Jurkat, Clone E6-1 (cell line): ENCODE results near the genes IFT80 and PPM1L.

DNA sequence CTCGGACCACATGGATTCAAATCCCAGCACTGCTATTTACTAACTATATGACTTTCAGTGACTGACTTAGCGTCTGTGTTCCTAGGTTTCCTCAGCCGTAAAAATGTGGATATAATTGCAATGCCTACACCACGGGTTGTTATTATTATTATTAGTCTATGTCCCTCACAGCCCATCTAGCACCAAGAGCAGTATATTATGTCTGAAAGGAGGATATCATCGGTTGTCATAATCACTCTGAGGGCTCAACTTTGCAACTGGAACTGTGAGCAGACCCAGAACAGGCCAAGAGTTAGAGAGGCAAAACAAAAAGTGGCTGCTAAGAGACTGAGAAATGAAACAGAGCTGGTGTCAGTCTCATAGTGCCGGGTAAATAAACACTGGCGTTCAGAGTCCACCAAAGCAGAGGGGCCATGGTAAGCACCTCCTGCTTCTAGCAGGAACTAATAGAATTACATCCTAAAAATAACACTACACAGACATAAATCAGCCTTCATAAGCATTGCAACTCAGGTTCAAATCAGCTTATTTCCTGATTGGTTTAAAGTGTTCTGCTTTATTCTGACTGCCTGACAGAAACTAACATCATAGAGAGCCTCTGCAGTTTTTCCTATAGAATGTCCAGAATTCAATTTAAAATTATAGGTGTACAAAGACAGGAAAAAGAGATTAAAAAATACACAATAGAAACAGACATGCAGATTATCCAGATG lies 246.9 kb upstream of the C3orf80 start:
- RRBS: no CpG with 5 or more reads among the region's 7 CpGs

DNA sequence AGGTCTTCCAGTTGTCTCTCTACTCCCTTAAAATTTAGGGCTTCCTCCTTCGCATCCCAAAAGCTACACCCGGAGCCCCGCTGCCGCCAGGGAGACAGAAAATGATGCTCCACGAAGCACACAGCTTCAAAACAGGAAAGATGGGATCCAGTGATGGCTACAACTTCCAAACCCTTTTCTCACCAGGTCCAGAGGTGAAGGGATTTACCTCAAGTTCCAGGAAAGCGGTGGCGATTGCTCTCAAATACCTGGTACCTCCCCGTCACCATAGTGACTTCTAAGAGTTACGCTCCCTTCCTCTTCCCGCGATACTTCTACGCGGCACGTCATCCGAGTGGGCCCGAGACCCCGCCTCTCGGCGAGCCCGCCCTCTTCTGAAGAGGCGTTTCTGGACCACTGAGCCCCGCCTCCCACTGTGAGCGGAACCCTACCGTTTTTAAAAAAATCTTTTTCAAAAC lies at the start of gene IFT80:
Gene IFT80 (minus strand): TSS at position 288 of the 458 bp plus-strand sequence.
- RRBS: no CpG with 5 or more reads among the region's 24 CpGs

GRCh38 chr3:160400199-160400773 lies 836 bp downstream of the SMC4 start:
- RRBS: 2% methylated on average over 14 of the region's 49 CpGs

DNA sequence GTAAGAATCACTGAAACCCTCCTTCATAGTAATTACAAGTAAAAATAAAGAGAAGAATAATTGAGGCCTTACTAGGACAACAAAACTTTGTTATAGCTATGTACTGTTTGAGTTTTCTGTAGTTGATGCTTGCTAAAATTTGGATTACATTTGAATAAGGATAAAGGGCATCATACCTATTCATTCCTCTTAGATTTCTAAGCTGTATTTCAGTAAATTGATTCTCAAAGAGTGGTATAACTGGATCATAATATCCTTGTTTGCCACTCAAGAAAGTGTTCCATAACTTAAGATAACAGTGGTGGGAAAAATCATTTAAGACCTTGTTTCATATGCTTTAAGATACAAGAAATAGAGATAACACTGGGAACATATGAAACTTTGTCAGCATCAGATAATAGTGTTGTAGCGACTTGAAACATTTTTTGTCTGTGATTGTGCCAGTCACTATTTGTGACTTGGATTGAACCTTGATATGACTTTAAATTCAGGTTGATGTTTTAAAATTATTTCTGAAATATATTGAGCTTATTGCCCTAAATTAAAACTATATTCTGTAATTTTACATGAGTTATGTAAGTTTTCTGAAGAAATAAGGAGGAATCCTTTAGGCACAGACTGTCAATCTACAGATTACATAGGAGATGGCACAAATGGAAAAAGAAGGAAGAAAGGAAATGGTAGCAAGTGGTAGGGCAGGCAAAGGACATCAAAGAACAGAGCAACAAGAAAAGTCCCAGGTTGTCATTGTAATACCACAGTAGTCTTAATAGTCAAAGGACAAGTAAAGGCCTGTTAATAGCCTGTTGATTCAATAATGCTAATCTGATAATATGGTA lies 8.9 kb downstream of the SMC4 start:
- RRBS: no CpG with 5 or more reads among the region's 1 CpG

DNA sequence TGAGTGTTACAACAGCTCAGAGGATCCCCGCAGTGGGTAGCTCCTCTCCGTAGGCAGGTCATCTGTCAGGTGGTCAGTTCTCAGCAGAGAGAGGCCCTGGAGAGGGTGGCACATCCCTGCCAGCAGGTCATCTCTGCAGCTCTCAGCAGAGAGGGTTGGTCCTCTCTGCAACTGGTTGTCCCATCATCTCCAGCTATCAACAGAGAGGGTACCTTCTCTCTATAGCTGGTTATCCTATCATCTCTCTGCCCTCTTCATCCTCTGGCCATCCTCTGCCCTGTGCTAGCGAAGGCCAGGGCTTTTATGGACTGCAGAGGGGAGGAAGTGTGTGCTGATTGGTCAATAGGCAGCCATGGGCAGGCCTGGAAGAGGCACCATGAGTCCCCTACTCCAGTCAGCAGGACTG lies 10.3 kb upstream of the TRIM59 start:
- RRBS: no CpG with 5 or more reads among the region's 3 CpGs

GRCh38 chr3:160618393-160618833 lies 53.0 kb upstream of the KPNA4 start:
- RRBS: no CpG with 5 or more reads among the region's 4 CpGs

DNA sequence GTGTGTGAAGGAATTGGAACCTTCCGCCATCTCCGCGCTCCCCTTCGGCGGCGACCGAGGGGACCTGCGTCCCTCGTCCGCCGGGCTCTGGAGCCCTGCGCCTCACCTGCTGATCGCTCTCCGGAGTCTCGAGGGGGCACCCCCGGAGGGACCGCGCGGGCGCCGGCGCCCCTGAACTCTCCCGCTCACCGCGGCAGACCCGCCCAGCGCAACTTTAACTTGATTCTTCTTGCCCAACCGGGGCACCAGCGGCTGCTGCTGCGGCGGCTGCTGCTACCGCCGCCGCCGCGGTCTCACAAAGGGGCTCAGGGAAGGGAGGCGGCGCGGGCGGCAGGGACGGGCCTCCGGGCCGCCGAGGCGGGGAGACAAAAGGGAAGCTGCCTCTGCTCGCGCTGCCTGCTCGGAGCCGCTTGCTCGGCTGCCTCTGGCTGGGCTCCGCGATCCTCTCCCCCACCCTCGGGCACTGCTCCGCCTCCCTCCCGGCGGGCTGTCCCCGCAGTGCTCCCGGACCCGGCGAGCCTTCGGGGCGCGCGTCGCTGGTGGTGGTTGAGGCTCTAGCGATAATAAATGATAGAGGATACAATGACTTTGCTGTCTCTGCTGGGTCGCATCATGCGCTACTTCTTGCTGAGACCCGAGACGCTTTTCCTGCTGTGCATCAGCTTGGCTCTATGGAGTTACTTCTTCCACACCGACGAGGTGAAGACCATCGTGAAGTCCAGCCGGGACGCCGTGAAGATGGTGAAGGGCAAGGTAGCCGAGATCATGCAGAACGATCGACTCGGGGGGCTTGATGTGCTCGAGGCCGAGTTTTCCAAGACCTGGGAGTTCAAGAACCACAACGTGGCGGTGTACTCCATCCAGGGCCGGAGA lies at the start of gene PPM1L:
Gene PPM1L (plus strand): TSS at position 490 of the 873 bp plus-strand sequence.
- RRBS: 5% methylated on average over 25 of the region's 85 CpGs

GRCh38 chr3:160840344-160840760 lies 84.3 kb downstream of the PPM1L start:
- RRBS: no CpG with 5 or more reads among the region's 4 CpGs

DNA sequence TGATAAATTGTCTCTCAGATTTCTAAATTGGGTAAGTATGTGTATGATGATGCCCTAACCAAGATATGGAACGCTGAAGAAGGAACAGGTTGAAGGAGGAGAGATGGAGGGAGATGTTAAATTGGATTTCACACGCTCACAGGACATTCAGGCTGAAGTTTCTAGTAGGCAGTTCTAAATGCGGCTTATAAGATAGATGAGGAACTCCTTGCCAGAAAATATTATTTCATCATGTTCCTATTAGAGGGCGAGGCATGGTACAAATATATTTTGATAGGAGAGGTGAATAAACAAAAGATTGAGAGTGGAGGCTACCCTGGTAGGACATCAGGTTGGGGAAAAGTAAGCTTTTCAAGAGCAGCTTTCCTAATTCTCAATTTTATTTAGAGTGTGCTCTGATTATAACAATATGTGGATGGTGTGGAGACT lies 88.7 kb downstream of the B3GALNT1 start:
- RRBS: no CpG with 5 or more reads among the region's 4 CpGs

- RRBS: no CpG with 5 or more reads among the region's 24 CpGs
These were observed 1579.5 kb downstream of the SI start for GRCh38 chr3:163498716-163499195.

DNA sequence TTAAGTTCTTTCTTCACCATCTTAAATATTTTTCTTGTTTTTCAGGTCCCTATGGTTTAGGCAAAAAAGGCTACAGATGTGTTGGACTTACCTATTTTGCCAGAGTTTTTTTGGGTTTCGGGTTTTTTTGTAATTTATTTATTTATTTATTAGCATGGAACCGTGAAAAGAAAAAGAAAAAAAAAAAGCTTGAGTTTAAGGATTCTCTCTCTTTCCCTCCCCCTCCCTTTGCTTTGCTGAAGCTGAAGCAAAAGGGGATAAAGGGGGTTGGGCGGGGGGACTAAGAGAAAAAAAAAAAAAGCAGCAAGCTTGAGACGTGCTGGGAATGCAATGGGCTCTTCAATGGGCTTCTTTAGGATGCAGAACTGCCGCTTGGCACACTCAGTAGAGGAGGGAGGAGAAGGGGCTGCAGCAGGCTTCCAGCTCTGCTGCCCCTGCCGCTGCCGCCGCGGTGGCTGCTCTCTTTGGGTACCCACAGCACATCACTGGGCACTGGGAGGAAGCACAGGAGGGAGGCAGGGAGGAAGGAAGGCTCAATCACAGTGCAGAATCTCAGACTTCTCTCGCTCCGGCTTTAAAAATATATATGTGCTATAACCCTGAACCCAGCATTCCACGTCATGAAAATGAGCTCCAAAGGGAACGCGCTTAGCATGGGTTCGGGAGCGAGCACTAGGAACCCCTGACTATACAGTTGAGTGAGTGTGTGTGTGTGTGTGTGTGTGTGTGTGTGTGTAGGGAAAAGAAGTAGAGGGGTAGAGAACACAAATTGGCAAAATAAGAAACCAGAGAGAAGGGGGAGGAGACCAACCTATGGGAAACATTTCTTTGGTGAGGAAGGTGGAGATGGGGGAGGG lies 3.6 kb downstream of the SLITRK3 start:
- RRBS: no CpG with 5 or more reads among the region's 16 CpGs

- RRBS: no CpG with 5 or more reads among the region's 2 CpGs
These were observed 53.8 kb downstream of the BCHE start for GRCh38 chr3:165783275-165783952.

GRCh38 chr3:168096254-168096762 lies 584 bp upstream of the GOLIM4 start:
- RRBS: 65% methylated on average over 3 of the region's 15 CpGs

DNA sequence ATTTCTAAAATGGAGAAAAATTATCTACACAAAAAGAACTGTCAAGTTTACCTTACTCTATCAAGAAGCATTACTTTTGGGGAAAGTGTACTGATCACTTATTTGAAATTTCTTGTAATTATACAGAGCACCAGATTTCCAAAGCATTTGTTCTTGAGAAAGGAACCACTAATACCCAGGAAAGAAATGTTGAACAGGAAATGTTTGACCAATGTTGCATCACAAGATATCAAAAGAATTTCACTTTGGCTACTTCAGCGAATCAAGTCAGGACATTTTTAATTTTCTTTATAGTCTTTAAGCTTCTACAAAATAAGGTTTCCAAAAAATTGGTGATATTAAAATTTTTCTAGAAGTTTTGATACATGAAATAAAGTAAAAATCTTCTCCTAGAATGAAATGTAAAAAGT lies 422.0 kb downstream of the MECOM start:
- RRBS: no CpG with 5 or more reads among the region's 1 CpG

GRCh38 chr3:169244026-169244851 lies 419.3 kb downstream of the MECOM start:
- RRBS: no CpG with 5 or more reads among the region's 10 CpGs

GRCh38 chr3:169283826-169284553 lies 379.5 kb downstream of the MECOM start:
- RRBS: no CpG with 5 or more reads among the region's 9 CpGs

DNA sequence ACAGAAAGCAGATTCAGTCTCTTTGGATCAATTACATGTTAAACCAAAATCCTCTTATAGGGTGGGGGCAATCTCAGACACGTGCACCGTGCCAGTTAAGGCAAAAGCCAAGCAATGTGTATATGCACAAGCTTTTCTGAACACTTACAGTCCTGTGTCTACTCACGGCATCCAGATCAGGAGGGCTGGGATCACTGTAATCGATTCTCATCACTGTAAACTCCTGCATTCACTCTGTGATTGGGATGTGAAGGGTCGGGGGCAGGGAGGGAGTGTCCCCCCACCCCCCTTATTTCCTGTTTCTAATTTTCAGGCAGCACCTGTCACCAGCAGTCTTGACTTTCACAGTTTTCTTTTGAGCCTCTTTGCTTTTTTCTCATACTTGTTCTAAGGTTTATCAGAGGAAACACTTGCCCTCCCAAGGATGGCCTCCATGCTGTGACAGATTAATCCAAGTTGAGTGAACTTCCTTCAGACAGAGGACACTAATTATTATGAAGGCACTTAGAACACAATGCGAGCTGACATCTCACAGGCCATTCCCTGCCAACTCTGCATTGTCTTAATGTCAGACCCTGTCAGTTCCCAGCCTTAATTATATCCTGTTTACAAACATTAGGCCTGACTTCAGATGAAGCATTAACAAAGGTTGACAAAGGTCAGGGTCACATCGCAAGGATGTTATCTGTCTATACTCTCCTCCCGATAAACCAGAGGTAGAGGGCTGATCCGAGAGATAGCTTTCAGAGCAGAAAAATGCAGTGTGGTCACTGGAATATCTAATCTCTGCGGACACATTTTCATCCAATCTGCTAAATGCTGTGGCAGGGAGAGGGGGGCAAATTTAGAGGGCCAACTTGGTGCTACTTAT lies 153.3 kb downstream of the MECOM start:
- RRBS: no CpG with 5 or more reads among the region's 10 CpGs

- RRBS: no CpG with 5 or more reads among the region's 5 CpGs
These were observed 33.6 kb downstream of the MECOM start for GRCh38 chr3:169629912-169630280.

DNA sequence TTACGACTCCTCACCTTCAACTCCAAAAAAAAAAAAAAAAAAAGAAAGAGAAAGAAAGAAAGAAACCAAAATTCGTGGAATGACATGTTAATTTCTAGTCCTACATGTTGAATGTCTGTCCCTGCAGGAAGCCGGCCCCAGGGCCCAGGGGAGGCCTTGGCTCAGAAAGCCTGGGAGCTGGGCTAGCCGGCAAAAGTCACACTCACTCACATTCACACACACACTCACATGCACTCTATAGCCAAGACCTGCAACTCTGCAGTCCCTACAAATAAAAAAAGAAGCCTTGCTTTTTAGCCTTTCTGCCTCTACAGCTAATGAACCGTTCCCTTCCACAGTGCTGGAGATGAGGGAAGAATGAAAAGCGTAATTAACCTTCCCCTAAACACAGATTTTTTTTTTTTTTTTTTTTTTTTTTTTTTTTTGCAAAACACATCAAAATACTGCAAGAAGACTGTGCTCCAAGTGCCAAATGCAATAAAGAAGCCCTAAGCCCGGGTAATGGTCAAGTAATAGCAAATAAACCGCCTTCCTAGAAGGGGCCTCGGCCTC lies 4.4 kb downstream of the MECOM start:
- RRBS: no CpG with 5 or more reads among the region's 9 CpGs

DNA sequence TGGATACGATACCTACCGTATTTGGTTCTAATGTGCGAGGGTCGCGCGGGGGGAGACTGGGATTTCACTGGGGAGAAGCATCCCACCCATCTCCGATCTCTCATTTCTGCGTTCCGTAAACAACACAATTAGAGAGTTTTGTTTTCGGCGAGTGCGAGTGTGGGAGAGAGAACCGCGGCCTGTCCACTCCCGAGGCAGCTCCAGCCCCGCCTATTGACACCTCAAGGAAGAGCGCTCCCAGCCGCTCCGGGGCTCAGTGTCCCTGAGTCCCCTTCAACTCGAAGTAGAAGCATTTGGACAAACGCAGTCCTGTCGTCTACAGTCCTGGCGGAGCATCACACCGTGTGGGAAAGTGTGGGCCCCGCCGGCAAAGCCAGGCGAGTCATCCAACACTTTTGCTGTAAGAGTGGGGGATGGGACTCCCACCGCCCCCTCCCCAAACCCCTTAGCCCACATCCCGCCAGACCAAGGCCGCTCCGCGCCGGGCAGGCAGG lies 1.7 kb downstream of the MECOM start:
- RRBS: no CpG with 5 or more reads among the region's 33 CpGs